Endothelial cell (in vitro differentiated cells): Measurements from ENCODE around the gene ONECUT2.

GRCh38 chr18:51195986-51197102 is 1.1 kb downstream of the MEX3C start:
- PRO-cap: bidirectional peak, plus-strand start at chr18:51196261, minus-strand start at chr18:51196263; bidirectional peak, plus-strand start at chr18:51196691, minus-strand start at chr18:51196692; bidirectional peak, plus-strand start at chr18:51196982, minus-strand start at chr18:51196846

DNA sequence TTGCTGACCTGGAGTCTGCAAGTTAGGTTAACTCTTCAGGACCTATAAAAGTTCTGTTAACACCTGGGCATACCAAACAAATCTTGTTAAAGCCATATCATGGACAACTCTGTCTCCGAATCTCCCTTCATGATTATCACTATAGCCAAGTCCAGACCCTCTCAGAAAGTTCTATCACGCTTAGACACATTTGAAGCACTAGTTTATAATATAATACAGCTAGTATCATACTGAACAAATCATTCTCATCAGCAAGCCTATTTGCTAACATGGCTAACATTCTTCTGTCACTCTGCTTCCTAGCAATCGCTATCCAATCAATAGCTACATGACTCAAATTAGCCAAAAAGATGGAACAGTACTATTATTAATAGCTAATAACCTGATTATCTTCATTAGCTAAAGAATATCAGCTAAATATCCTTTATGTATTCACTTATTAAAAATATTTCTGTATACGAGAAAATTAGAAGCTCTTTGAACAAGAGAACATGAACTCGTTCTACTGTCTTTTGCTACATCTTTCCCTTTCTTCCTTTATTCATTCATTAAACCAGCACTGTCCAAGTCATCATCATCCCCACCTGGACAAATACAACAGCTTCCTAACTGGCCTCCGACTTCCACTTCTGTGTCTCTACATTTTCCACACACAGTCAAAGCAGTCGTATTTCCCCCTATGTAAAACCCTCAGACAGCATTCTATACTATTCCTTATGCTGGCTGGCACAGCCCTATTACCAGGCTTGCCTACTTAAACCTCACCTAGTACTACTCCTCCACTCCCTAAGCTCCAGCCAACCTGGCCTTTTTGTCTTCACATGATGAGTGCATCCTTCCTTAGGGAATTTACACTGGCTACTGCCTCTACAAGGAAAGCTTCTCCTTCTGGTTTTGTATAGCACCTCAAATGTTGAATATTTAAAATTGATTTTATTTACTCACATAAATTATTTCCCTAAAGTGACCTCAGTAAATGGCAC is 27.6 kb downstream of the MBD2 start:
- PRO-cap: no peak

- PRO-cap: no peak
These were observed 1.0 kb downstream of the MBD2 start for GRCh38 chr18:54223478-54223830.

DNA sequence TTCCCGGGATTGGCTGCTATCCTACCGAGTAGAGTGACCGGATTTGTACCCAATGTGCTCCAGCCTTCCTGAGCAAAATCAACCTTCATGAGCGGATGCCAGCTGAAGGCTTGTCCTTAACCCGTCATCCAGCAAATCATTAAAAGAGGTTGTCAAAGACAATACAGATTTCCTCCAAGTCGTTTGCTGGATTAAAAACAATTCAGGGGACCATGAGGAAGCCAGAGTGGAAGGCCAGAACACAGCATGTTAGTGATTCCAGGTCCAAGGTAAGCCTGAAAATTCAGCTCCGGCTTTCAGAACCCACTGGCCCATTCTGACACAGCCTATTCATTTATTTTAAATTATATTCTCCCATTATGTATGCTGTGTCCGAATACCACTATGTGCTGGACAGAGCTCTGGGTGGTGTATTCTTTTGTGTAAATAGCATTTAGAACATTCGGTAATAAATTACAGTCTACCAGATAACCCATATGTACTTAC is 76.8 kb upstream of the DYNAP start:
- PRO-cap: no peak

DNA sequence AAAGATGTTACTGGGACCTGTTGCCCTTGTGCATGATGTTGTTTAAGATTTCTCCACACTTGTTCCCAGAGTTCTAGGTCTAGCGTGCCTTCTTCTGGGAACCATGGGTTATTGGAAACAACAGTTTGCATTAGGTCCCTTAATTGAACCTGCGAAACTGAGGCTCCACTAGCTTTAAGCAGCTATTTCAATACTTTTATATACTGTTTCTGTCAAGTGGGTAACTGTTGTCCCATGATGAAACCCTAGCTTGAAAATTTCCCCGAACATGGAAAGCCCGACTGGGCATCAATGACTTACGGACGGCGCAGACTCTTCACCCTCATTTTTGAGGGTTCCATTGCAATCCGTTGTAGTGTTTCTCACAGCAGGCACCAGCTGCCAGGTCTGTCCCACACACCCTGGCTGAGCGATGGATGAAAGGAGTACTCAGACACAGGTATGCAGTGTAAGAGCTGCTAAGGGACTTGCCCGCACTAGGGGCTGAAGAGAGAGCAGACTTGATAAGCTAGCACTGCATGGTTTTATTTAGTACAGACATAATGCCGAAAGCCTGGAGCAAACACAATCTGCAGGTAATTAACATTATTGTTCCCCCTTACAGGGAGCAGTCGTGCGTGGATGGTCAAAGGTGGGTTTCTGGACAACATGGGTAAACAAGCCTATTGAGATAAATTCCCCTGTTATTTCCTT is 15.7 kb downstream of the DYNAP start:
- PRO-cap: no peak

DNA sequence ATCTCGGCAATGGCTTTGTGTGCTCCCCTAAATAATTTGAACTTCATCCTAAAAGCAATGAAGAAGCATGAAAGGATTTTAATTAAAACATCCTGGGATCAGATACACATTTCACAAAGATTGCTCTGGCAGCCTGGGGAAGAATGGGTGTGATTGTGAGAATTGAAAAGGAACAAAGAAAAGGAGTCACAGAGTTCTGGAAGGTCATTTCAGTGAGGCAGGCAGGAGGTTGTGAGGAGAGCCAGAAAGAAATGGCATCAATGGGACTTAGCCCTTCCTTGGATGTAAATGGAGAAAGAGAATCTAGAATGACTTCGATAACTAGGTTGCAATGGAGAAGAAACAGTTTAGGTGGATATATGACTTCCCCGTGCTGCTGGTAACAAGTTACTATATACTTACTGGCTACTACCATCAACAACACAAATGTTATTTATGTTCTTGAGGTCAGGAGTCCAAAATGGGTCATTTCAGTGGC is 228.3 kb upstream of the CCDC68 start:
- PRO-cap: no peak

DNA sequence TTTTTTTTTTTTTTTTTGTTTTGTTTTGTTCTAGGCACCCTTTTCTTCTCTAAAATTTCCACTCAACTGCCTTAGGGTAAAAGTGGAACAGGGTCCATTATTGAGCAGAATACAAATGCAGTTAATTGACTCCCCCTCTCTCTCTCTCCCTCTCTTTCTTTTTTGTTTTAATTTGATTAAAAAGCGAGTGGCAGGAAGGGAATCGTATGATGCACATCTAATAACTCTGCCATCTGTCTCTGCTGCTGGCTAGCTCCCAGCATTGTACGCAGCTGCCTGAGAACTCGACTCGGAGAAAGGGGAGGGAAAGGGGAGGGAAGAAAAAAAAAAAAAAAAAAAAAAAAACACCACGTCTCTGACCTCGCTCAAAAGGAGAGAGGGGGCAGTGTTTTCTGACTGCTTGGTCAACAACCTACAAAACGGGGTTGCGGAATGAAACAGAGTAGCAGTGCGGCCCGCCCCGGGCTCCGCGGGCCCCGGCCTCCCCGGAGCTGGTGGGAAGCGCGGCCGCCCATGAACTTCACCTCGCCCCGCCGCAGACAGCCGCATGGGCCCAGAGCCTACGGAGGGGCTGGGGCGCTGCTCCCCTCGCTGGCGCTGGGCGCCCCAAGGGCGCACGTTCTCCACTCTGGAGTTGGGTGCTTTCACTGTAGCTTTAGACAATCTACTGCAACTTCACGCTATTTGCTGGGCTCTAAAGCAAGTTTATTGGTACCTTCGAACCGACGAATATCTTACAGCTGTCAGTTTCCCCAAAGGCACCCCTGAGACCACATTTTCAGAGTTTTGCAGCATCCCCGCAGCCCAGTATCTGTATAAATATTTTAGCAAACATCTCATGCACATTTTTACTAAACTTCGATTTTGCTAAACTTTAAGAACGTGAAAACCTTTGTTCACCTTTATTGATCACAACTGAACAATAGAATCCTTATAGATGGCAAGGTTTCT is 265.6 kb downstream of the TCF4 start:
- PRO-cap: bidirectional peak, plus-strand start at position 417 of the sequence, minus-strand start at position 247 of the sequence

DNA sequence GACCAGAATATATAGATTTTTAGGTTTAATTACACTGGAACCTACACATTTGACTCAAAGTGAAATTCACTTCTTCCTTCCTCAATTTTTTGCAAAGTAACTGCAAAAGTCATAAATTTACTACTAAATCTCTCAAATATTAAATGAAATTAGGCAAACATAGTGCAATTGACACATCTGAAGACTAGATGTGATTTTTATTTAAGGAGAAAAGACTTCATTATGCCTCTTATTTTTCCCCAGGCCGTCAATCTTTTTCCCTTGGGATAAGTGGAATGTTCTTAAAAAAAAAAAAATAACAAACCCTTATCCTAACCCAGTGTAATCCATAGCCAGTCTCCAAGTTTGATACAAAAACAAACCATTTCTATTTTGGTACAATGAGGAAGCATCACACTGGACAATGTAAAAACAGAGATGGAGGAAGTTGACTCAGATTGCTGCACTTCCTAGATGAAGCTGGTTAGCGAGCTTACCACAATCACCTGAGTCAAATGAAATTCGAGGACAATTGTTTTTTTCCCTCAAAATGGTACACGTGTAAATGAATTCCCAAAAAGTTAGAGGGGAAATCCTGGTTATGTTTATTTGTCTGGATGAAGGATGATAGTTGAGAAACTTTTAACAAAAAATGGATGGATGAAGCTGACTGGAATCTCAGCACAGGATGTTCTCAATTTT is 259.8 kb downstream of the TCF4 start:
- PRO-cap: no peak

DNA sequence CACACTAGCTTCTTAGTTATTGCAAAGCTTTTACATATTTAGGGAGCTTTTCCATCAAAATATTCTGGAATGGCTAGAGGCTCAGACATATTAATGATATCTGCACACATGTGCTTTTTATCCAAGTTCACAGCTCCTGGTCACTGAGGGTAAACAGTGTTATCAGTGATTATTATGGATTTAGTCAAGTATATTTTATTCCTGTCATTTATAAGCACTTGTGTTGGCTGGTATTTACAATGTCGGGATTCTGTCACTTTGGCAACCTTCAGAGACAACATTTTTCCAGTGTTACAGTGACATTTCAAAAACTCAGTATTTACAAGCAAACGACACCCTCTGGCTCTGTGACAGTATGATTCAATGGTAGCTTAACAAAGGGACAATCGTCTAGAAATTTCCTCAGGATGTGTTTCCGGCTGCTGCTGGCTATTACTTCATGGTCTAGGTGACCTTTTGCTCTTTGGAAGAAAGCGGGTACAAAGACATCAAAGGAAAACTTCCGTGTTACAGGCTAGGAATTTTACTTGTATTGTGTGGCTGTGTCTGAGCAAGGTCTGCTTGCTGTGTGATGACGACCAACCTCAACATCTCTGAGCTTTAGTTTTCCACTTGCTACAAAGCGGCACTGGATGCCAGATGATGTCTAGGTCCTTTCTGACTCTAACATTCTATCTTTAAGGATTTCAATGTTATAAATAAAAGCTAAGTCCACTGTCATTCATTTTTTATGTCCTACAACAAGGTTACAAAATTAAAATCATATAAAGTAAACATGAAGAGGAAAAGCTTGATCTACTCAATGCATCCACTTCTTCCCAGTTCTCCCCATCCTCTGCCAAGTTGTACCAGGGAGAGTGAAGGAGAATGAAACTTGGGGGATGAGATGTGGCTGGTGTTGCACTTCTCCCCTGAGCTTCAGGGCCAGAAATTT is 200.3 kb downstream of the TCF4 start:
- PRO-cap: bidirectional peak, plus-strand start at position 611 of the sequence, minus-strand start at position 357 of the sequence

- PRO-cap: bidirectional peak, plus-strand start at chr18:55401780, minus-strand start at chr18:55401699; bidirectional peak, plus-strand start at chr18:55402122, minus-strand start at chr18:55401980
These were observed 186.2 kb downstream of the TCF4 start for GRCh38 chr18:55401586-55402413.

DNA sequence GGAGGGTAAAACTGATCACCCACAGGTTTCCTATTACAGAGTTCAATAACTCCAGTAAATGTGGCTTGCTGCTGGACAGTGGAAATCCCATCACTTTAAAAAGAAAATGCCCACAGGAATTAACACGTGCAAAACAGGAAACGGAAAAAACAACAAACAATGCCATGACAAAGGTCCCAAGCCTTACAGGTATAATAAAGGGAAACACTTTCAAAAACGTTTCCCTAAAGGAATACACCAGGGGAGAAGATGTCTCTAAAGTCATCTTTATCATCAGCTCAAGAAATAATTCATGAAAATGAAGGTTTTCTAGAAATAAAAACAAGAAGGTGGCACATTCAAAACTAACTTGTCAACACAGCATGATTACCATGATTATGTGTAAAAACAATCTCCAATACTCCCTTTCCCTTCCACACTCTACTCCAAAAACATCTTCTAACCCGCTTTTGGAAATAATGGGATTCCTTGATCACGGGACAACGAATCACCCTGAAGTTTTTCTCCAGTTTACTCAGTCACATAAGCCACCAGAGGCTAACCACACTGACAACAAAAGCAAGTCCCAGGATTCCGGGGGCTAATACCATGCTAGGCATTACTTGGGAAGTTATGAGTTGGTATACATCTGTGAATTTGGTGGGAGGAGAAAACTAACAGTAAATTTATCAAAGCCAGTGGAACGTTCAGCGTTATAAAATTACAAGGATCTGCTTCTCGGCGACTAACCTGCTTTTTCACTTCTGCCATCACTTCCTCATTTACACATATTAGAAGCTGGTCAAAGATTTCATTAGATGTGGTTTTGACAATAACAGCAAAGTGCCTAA is 167.8 kb downstream of the TCF4 start:
- PRO-cap: bidirectional peak, plus-strand start at position 227 of the sequence, minus-strand start at position 97 of the sequence; unidirectional peak, plus-strand start at position 521 of the sequence

DNA sequence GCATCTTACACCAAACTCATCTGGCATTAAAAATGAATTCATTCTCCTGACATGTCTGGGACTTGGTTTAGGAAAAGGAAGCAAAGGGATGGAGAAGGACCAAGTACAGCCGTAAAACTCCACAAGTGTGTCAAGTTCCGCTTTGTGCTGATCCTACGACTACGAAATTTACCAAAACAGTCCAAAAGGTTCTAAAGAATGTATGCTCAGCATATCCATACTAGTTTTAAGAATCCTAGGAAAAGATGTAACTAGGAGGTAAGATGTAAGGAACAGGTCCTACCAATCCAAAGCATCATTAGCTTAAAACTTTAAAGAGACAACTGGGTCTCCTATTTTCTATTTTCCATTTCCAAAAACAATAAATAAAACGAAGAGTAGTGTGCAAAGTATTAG is 1.7 kb downstream of the TCF4 start:
- PRO-cap: no peak

DNA sequence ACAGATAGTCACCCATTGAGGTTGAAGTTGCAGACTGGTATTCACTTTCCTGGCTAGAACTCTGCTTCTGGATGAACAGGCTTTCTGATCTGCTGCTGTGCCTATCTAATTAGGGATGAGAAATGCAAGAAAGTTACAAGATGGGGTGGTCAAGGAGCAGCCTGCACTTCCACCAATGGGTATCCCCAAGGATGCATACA is 480.2 kb upstream of the TCF4 start:
- PRO-cap: no peak

DNA sequence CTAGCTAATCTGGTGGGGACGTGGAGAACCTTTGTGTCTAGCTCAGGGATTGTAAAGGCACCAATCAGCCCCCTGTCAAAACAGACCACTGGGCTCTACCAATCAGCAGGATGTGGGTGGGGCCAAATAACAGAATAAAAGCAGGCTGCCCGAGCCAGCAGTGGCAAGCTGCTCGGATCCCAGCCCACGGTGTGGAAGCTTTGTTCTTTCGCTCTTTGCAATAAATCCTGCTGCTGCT is 65.5 kb downstream of the TXNL1 start:
- PRO-cap: no peak

- PRO-cap: no peak
These were observed 311 bp upstream of the TXNL1 start for GRCh38 chr18:56638746-56639060.

- PRO-cap: unidirectional peak, plus-strand start at chr18:56672599
These were observed 21.2 kb downstream of the WDR7 start for GRCh38 chr18:56672446-56672713.

GRCh38 chr18:56815618-56816361 is 164.6 kb downstream of the WDR7 start:
- PRO-cap: no peak

DNA sequence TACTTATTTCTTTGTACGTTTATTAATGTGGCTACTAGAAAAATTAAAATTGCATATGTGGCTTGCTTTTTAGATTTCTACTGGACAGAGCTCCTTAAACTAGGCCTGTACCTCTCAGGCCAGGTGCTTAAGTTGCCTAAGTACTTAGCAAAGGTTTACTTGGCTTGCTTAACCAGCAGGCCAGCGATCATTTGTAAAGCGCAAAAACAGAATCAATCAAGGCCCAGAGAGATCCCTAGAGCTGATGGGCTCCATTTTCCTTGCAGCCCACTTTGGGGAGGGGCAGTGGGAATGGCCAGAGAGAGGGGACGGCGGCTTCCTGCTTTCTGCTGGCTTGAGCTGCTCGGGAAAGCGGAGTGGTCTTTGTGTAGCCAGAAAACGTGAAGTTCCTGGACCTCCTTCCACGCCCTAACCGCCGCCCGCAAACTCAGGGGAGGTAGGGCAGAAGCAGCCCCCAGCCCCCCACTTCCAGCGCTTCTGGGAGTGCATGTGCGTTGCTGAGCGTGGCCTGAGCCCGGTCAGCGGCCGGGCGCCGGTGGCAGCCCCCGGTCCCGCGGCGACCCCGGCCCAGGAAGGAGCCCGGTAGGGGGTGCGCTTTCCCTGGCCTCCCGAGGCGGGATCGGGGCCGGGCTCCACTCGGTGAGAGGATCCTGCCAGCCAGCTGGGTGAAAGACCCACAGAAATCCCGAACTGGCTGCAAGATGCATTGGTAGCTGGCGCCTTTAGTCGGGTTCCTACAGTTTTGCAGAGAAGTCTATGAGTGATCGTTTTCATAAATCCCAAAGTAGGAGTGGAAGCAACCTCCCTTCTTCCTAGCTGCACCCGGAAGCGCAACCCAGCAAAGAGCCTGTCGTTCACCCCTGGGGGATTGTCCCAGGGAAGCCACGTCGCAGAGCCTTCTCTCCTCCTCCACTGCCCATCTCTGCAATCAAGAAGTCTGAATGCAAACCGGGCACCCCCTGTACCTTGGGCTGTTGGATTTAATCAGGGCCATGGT is 25.3 kb upstream of the BOD1L2 start:
- PRO-cap: bidirectional peak, plus-strand start at position 374 of the sequence, minus-strand start at position 273 of the sequence; bidirectional peak, plus-strand start at position 635 of the sequence, minus-strand start at position 575 of the sequence

DNA sequence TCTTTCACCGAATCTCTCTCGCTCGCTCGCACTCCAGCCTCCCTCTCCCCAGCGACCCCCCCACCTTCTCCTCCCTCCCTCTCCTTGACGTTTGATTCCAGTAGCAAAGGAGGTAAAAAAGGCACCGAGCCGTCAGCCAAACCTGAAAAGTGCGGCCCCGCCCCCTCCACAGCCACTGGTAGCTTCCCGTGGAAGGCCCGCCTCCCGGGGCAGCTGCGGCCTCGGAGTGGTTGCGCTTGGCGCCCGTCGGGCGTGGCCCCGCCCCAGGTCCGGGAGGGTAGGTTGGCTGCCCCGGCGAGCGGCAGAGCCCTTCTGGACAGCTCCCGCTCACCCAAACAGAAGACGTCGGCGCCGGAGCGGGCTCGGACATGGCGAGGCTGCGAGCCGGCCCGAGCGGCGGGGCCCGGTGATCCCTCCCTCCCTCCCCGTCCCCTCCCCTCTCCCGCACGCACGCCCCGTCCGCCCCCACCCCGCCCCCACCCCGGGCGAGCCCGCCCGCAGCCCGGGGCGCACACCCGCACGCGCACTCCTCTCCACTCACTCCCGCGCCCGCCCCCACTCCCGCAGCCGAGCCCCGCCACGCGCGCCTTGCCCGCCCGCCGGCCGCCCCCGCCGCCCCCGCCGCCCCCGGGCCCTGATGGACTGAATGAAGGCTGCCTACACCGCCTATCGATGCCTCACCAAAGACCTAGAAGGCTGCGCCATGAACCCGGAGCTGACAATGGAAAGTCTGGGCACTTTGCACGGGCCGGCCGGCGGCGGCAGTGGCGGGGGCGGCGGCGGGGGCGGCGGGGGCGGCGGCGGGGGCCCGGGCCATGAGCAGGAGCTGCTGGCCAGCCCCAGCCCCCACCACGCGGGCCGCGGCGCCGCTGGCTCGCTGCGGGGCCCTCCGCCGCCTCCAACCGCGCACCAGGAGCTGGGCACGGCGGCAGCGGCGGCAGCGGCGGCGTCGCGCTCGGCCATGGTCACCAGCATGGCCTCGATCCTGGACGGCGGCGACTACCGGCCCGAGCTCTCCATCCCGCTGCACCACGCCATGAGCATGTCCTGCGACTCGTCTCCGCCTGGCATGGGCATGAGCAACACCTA is at the start of gene ONECUT2:
Gene ONECUT2, plus strand, starts transcription at position 304 of the 1,089 bp plus-strand sequence.
- PRO-cap: unidirectional peak, plus-strand start at position 338 of the sequence

GRCh38 chr18:57441312-57442158 is 6.4 kb downstream of the ONECUT2 start:
- PRO-cap: no peak